ENCODE results near the genes TRIM59 and GPR160.

DNA sequence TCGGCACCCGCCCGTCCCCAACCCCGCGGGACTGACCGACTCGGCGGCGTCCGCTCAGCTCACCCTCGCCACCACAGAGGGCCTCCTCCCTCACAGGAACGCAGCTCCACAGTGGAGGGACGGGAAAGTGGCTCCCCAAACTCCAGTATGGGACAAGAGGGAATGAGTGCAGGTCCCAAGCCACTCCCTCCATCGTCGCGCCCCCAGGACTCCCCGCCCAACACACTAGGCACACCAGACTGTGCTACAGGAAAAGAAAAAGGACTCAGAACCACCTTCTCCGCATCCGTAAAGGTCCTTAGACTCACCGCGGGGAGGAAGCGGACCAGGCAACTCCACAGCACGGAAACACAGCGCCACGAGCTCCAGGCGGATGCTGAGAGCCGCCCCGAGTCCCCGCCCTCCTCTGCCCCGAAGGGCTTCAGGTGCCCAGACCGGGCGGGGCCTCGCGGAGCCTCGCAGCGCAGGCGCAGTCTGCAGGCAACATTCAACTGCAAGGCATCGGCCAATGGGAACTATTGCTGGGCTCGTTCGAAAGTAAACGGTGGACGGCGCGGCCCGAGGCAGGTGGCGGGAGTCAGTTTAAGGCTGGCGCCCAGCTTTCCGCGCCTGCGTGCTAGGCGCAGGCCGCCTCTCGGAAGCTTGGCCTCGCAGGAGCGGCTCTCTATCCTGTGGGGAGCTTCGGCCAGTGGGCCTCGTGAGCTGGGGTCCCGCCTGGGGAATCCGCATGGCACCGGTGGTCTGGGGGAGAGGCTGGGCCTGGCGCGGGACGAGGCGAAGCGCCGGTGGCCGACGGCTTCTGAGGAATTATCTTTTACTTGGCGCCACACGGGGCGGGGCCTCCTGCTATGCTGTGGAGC, at the start of gene TRIM59:
Gene TRIM59 (minus strand): TSS at position 378 of the 860 bp plus-strand sequence.
- RRBS = 3% methylated on average over 7 of the region's 71 CpGs

- RRBS = no CpG with 5 or more reads among the region's 1 CpG
Measured at GRCh38 chr3:160491298-160492049, 41.9 kb upstream of the TRIM59 start.

DNA sequence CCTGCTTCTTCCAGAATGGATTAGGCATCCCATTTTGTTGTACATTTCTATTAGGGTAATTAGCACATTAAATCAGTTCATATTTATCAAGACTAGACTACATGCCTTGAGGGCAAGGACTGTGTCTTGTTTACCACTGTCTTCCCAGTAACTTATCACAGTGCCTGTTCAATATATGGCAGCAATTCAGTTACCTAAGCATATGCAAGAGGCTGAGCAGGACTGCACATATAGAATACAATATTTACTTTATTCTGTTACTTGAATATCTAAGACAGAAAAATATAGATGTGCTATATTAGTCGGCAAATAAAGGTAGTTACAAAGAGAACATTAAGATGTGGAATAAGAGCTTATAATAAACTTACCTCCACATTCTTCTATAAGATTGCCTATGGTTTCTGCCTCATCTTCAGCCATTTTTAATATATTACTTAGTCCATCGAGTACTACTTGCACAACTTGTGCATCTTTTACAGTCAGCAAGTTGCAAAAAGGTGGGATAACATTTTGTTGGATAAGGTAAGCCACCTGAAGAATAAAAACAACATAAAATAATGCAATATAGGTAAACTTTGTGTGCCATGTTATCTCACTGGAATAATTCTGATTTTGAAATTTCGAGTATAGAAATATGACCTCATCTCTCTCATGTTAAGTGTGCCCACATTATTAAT, 57.5 kb downstream of the KPNA4 start:
- RRBS = no CpG with 5 or more reads among the region's 3 CpGs

- RRBS = no CpG with 5 or more reads among the region's 4 CpGs
Measured at GRCh38 chr3:160509400-160510232, 55.8 kb downstream of the KPNA4 start.

GRCh38 chr3:160600045-160600343, 34.6 kb upstream of the KPNA4 start:
- RRBS = no CpG with 5 or more reads among the region's 2 CpGs

DNA sequence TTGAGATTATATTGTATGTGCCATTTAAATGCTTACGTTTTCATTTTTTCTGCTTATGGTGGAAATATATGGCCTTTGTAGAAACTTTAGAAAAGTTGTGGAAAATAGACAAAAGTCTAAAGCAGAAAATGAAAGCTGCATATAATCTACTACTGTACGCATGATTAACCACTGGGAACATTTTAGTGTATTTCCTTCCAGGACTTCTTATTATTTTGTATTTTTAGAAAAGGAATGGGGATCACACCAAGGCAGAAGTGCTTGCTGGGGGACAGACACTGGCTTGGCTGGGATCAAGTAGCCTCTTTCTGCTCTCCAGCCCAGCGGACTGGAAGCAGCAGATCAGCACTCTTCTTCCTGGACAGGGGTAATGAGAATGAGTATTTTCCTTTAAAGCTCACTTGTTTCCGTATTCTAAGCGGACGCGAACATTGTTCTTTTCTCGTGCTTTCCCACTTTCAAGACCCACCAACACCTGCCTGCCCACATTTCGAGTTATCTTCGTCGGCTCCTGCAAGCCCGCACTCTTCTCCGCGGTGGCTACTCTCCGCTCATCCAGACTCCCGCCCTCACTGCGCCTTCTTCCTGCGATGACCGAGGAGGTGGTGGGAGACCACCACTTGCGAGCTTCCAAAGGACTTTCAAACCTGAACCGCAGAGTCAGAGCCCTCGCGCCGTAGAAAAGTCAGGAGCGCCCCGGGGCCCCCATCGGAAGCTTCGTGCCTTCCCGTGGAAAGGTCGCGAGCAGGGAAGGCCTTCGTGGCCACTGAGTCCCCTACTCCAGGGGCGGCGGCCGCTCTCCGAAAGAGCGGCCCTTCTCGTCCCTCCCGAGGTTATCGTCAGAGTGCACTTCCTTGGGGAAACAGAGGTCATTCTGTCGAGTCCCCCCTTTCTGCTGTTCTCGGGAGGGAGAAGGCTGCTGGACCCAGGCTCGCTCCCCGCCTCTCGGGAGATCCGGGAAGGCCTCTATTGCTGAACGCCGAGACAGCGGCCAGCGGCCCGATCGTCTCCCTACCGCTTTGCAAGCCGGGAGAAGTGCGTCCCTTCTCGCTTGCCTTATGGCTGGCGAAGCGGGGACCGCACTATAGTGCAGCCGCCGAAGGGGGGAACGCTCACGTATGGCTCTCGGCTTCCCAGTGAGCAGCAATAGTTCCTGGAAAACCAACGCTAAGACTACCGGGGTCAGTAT, 1.5 kb upstream of the PPM1L start:
- RRBS = 1% methylated on average over 9 of the region's 66 CpGs

DNA sequence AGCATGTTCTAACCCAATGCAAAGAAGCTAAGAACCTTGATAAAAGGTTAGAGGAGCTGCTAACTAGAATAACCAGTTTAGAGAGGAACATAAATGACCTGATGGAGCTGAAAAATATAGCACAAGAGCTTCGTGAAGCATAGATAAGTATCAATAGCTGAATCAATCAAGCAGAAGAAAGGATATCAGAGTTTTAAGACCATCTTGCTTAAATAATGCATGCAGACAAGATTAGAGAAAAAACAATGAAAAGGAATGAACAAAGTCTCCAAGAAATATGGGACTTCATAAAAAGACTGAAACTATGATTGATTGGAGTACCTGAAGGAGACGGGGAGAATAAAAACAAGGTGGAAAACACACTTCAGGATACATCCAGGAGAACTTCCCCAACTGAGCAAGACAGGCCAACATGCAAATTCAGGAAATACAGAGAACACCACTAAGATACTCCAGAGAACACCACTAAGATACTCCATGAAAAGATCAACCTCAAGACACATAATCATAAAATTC, 130.9 kb downstream of the PPM1L start:
- RRBS = no CpG with 5 or more reads among the region's 2 CpGs

DNA sequence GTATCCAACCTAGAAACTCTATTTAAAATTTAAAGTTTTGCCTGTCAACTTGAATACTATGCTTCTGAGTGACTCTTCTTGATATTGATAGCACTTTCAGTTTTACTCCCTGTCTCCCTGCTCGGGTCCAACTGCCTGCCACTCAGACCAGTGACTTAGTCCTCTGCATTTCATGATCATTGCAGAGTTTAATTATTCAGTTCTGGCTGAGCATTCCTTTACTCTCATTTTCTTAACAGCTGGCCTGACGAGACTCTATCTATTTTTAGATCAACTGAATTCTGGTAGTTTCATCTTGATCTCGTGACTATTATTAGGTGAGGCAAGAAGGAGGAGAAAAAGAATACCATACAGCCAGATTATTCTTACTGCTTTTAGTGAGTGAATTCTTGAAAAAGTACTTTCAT, 617.4 kb downstream of the SI start:
- RRBS = no CpG with 5 or more reads among the region's 3 CpGs

- RRBS = no CpG with 5 or more reads among the region's 3 CpGs
Measured at GRCh38 chr3:165787474-165787931, 49.7 kb downstream of the BCHE start.

DNA sequence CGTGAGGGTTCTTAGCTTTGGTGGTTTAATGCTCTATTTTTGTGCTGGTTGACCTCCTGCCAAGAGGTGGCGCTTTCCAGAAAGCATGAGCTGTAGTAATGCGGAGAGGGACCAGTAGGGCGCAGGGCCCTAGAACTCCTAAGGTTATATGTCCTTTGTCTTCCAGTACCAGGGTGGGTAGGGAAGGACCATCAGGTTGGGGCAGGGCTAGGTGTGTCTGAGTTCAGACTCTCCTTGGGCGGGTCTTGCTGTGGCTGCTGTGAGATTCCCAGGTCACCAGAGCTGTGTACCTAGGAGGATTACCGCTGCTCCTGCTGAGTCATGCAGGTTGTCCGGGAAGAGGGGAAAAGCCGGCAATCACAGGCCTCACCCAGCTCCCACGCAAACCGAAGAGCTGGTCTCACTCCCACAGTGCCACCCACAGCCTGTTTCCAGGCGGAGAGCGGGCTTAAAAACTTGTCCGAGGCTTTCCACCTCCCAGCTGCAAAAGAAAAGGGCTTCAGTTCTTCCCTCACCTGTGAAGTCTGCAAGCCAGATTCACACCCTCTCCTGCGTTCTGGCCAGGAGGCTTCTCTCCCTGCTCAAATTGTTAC, 37.5 kb upstream of the BCHE start:
- RRBS = no CpG with 5 or more reads among the region's 14 CpGs

DNA sequence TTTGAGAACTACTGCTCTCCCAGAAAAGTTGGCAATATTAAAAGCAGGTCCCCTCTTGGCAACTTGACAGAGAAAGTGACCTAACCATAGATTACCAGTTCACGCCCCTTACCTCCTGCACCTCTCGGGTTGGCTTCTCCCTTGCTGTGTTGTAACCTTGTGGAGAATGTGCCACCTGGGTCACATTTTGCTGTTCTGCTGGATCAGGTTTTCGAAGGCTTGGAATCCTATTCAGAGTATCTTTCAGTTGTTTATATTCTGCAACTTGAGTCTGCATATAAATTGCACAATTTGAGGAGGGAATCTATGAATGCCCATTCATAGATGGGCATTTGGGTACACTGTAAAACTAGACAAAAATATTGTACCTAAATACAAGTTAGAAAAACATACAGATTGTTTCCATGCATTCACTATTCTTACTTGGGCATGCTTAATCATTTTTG, 59.0 kb downstream of the GOLIM4 start:
- RRBS = no CpG with 5 or more reads among the region's 3 CpGs

DNA sequence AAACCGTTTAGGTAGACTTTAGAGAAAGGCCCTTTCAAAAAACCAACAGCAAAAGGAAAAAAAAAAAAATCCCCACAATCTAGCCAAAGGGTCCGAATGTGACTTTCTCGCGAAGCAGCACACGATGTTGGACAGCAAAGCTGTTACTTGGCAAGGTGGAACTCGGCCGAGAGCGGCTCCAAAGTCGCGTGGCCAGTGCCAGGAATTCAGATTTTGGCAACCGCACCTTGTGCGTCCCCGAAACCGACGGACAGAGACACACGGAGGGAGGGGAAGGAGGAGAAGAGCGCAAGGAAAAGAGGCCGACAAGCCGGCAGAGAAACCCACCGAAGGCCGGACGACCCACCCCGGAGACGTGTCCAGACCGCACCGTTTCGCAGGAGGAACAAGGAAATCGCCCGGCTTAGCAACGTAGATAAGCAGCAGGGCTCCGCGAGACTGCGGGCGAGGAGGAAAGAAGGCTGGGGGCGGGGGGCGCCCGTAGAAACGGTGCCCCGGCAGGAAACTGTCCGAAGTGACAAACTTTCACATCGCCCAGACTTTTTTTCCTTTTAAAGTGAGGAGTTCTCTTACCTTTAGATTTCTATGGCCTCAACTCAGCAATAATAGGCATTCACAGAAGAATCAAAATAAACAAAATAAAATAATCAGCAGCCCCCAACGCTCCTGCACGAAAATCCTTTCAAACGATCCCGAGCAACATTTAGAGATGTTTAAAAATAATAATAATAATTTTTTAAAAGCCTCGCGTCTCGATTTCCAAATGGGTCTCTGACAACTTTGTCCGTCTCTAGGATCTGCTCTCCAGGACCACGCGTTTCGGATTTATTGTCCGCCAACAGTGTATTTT, 517.1 kb downstream of the MECOM start:
- RRBS = 2% methylated on average over 15 of the region's 53 CpGs

GRCh38 chr3:169173250-169173770, 490.2 kb downstream of the MECOM start:
- RRBS = no CpG with 5 or more reads among the region's 4 CpGs

DNA sequence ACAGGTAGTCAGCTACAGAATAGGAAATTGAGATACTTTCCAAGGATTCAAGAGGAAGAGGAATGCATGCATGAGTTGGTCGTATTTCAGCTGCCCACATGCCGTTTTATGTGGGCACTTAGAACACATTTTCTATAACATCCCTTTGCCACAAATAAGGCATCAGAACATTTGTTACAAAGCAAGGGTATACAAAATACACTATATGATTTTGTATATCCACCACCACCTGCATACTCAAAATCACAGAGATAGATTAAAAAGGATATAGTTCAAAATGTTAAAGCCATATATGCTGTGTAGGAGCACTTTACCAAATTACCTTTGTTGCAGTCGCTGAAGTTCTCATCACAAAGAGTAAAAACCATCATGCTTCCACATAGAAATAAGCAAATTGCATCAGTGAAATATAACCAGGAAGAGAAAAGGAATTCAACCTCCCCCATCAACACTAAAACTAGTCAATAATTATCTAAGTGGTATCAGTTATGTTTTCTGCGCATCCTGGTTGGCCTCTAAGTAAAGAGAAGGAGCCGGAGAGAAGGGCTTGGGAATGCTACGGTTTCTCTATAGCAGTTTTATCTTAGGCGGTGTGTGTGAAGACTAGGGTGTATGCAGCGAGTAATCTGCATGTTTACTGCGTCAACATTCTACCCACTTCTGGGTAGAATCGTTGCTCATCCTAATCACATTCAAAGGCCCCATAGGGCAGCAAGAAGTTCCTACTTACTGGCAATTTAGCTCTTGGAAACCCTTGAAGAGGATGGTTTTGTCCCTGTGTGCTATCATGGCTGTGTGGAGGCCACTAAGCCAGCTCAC, 390.3 kb downstream of the MECOM start:
- RRBS = no CpG with 5 or more reads among the region's 10 CpGs

DNA sequence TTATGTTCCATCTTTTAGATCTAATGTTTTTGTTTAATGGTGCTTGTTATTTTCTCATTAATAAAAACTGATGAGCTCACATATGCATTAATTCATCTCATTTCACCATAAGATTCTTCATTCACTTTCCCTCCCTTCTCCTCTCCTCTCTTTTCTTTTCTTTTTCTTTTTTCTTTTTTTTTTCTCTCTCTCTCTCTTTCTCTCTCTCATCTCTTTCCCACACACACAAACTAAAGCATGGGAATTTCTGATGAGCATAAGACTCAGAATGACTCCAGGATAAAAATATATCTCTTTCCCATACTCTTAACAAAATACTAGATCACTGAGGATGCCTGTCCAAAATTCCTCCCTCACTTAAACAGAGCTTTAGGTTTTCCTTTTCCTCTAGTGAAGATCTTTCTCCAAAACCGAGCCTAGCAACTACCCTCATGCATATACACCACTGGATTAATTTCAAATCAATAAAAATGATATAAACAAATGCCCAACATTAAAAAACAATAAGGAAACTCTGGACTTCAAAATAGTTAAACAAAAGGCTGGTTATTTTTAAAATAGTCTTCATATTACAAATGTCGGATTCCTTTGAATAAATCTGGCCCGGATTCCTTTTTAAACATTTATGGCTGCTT, 49.5 kb downstream of the MECOM start:
- RRBS = no CpG with 5 or more reads among the region's 3 CpGs

GRCh38 chr3:169699396-169700204, 36.1 kb upstream of the MECOM start:
- RRBS = under 1% methylated on average over 3 of the region's 12 CpGs

DNA sequence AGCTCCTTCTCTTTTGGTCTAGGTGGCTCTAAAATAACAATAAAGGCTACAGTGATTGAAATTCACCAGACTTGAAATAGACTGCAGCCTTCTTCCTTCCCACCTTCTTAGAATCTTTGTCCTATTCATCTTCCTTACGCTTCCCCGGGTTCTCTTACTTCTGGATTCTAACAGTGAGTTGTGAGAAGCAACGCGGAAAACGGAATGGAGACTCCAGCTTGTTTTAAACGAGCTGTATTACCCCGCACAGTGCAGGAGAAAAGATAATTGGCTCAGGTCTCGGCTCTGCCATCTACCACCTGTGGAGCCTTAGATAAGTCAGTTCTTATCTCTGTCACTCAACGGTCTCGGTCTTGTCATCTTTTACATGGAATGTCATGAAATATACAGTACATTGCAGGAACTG, 616 bp upstream of the SEC62 start:
- RRBS = no CpG with 5 or more reads among the region's 10 CpGs

GRCh38 chr3:170002182-170002813, 35.5 kb upstream of the GPR160 start:
- RRBS = no CpG with 5 or more reads among the region's 19 CpGs

GRCh38 chr3:170037392-170038571, at the start of gene GPR160:
GPR160 (plus strand) TSS chr3:170037995.
- RRBS = 1% methylated on average over 23 of the region's 88 CpGs